Helper T cell (primary cell): ENCODE results near the gene HNRNPU.

- PRO-cap, 2 experiments = no peak in any of the 2 experiments
Observed at GRCh38 chr1:244835996-244836911, 796 bp downstream of the COX20 start.

DNA sequence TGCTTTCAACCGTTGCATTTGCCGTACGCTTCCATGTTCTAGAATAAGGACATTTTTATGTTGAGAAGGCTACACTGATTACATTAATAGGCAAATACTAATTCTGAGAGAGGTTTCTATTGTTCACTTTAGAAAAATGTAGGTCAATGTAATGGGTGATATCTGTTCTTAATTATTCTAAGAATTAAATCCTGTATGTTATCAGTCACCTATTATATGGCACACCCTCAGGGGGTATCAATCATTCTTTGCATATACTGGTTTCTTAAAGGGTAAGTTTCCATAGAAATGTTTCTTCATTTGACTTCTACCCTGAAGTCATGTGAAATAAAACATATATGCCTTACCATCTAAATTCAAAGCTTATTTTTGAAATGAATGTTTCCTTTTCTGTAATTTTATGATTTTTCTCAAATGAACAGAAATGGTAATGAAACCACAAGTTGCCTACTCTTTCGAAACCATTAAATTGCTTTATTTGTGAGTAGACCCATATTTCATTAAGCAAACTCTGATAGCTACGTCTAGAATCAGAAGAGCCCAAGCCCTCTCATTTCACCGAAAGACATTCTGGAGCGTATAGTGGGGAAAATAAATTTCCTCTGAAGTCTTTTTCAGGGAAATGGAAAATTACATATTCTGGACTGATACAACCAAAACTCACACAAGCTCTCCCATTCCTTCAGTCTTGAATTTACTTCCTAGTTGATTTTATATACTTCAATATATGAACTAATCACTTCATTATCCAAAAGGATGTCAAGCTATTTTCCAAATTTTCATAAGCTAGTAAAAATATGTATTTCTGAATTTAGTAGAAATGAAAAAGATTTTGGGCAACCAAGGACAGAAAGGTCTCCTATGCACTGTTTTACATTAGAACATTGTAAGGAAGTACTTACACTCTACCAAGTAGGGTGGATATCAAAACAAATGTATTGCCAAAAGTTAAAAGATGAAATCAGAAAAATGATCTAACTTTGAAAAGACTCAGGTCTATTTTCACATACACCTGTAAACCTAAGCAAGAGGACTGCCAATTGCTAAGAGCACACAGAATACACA, 12.4 kb downstream of the COX20 start:
- PRO-cap, 2 experiments = no peak in any of the 2 experiments

DNA sequence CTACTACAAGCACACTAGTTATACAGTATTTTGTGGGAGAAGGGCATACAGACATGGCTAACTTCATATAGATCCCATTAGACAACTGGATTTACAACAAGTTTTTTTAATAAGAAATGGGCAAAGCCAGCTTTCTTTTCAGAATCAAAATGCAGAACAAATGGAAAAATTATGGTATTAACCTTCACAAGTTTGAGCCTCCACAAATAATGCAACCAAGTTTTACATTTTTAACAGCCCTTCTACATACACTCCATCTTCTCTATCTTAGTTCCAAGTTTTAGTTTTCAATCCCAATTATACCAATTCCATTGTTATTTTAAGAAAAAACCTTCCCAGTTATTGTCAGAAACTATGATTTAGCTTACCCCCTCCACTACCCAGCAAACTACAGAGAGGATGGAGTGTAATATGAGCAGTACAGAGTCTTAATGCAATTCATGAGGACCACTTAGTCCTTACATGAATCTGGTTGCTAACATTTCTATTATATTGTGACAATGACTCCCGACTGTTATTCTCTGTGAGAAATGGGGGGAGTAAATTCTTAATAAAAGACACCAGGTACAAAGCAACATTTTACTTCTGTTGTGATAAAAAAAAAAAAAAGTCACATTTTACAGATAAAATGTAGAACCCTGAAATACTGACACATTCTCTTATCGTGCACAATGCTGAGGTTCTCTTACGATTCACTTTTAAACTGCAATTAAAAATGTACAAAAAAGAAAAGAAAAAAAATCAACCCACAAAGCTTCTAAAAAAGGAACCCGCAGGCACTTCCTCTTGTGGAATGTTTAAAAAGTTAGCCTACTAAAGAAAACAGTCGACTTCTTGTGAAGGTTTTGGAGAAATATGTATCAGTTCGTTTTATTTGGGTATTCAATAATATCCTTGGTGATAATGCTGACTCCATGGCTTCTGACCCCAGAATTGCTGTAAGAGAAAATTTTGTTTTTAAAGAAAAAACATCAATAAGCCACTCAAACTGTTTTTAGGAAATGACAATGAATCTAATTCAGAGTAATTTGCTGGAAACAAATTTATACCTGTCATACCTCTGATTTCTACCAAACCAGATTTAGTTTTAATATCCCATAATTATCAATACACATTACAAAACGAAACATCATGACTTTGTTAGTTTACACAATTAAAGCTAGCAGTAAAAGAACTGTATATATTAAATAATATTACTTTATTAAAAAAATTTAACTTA, 10.4 kb downstream of the HNRNPU start:
- PRO-cap, 2 experiments = no peak in any of the 2 experiments

DNA sequence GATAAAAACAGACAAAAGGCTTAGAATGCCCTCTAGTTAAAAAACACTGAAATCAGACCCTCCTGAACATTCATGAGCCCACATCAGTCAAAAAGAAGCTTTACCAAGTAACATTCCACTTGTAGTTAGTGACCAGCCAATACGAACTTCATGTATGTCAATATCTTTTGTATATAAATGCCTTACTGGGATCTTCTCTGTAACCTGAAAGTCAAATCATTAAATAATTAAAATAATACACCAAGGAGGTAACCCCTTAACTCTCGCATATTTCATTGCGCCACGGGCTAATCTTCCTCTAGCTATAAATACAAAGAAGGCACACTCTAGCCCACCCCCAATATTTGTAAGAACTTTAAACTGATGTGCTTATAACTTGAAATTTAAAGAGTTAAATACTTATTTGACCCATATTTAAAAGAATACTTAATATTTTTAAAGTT, 5.2 kb downstream of the HNRNPU start:
- PRO-cap, 2 experiments = no peak in any of the 2 experiments

DNA sequence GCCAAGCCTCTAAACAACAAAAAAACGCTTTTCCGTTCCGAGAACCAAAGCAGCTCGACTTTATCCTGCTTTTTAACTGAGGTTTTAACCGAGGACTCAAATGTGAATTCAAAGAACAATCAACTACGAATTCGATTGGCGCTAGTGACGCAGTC, 1.7 kb downstream of the HNRNPU start:
- PRO-cap, 2 experiments = peak in 2 of 2 experiments; most common minus-strand start position 74 of the sequence (in 1)

DNA sequence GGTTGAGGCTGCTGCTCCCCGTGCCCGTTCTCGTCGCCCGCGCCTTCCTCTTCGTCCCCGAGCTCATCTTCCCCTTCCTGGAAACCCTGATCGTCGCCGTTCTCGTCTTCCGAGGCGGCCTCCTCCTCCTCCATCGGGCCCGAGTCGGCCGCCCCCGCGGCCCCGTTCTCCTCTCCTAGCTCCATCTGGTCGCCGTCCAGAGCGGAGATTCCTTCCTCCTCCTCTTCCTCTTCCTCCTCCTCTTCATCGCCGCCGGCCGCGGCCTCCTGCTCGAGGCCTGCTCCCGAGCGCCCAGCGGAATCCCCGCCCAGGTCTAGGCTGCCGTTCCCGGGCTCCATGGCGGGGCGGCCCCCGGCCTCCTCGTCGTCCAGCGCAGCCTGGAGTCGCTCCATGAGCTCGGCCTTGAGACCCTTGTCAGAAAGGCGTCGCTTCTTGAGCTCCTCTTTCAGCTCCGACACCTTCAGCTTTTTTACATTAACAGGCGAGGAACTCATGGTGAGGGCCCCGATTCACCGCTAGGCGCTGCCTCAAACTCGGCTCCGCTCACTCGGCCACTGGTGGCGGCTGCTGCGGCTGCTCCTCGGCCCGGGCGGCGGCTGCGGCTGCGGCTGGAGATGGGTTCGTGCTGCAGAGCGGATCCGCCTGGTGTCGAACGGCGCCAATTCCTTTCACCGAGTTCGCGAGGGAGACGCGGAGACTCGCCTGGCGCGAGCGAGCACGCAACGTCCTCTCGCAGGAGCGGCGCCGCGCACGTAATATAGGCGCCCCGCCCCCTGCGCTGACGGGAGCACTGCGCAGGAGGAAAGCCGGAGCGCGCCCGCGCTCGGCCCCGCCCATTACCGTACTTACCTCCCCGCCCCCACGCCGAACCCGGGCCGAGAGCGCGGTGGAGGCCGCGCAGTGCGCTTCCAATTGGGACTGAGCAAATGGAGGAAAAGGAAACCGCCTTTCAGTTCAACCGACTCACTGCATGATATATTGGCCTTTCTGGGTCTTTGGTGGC, at the start of gene HNRNPU:
TSS of gene HNRNPU (minus strand) at position 730 of the 1,003 bp plus-strand sequence.
- PRO-cap, 2 experiments = peak in 2 of 2 experiments; most common plus-strand start position 878 of the sequence (in 2); most common minus-strand start position 670 of the sequence (in 2)

DNA sequence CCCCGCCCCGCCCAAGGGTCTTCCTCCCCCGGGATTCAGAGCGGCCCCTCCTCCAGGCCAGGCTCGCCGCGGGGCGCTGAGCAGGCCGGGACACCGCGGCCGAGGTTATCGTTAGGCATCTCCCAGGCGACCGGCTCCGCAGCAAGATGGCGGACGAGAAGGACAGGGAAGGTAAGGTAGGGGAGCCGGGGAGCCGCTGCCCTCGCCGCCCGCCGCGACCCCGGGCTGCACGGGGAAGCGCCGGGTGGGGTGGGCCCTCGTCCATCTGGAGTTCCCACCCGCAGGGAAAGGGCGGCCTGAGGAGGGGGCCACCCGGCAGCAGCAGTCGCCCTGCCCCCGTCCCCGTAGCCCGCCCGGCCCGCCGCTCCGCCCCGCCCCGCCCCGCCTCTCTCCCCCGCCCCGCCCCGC, 795 bp downstream of the EFCAB2 start:
- PRO-cap, 2 experiments = peak in 2 of 2 experiments; most common plus-strand start position 144 of the sequence (in 2); most common minus-strand start position 148 of the sequence (in 2)

GRCh38 chr1:245153137-245154146, 1.3 kb upstream of the KIF26B start:
- PRO-cap, 2 experiments = no peak in any of the 2 experiments

- PRO-cap, 2 experiments = no peak in any of the 2 experiments
Observed at GRCh38 chr1:245168049-245168577, 13.3 kb downstream of the KIF26B start.

DNA sequence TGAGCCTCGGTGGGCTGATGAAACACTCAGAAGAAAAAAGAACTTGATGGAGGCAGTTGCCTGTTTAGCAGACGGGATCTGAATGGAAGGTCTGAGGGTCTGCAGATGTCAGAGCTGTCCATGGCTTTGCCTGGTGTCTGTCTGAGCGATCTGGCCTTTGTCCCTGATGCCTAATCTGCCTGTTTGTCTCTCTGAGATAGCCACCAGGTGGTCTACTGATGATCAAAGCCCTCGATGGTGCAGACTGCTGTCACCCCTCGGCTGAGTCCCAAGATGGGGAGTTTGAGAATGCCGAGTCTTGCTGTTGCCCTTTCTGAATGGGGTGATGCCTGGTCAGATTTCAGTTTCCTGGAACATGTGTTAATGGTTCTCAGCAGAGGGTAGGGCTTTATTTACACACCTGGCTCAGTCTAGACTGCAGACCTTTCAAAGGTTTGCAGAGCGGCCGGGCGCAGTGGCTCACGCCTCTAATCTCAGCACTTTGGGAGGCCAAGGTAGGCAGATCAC, 90.3 kb downstream of the KIF26B start:
- PRO-cap, 2 experiments = no peak in any of the 2 experiments

GRCh38 chr1:245510593-245511206, 355.9 kb downstream of the KIF26B start:
- PRO-cap, 2 experiments = no peak in any of the 2 experiments

GRCh38 chr1:245599300-245599673, 444.5 kb downstream of the KIF26B start:
- PRO-cap, 2 experiments = no peak in any of the 2 experiments

GRCh38 chr1:245857706-245858879, 649.0 kb downstream of the SMYD3 start:
- PRO-cap, 2 experiments = no peak in any of the 2 experiments

DNA sequence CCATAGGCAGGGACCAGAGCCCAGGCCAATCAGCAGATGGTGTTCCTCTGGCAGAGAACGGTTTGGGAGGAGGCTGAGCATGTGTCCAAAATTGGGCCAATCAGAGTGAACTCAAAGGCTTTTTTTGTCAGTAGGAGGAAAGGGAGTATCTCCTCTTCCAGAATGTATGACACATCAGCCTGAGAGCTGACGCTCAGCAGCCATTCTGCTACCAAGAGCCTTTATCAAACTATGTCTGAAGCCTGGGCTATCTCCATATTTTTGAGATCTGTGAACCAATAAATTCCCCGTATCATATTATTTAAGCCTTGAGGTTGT, 518.4 kb downstream of the SMYD3 start:
- PRO-cap, 2 experiments = no peak in any of the 2 experiments

- PRO-cap, 2 experiments = no peak in any of the 2 experiments
Observed at GRCh38 chr1:246064190-246065268, 442.6 kb downstream of the SMYD3 start.

DNA sequence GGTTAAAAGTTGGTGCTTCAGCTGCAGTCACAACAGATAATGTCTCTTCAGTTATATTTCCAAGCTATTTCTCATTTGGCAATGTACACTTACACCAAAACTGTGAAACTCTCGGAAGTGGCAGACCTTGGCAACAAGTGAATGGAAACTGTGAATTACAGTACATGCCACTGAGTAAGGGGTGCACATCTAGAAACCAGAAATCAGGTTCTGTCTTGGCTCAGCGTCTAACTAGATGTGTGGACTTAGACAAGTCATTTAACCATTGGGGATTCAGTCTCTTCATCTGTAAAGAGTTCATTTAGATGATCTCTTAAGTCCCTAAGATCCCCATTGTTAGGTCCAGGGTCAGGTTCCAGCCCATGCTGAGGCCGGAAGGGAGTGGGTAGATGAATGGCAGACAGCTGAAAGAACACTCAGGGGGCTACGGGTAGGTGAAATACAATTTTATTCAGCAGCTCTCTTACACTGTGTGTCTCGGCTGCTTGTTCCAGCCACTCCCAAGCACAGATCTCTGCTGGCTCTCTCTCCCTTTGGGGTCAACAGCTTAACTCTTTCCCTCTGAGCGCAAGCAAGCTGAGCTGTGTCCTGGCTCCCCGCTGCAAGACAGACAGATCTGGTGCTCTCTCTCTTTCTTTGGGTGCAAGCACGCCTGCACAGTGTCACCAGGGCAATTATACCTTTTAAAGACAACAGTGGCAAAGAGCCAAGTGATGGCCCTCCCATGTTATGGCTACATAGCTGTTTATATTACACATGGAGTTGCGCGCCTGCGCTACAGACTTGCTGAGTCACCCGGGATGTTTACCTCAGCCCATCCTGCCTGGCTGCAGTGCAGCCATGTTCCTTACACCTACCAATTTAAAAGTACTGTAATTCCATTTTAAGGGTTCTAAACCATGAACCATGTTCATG, 396.8 kb downstream of the SMYD3 start:
- PRO-cap, 2 experiments = no peak in any of the 2 experiments

GRCh38 chr1:246120485-246121237, 386.4 kb downstream of the SMYD3 start:
- PRO-cap, 2 experiments = no peak in any of the 2 experiments

DNA sequence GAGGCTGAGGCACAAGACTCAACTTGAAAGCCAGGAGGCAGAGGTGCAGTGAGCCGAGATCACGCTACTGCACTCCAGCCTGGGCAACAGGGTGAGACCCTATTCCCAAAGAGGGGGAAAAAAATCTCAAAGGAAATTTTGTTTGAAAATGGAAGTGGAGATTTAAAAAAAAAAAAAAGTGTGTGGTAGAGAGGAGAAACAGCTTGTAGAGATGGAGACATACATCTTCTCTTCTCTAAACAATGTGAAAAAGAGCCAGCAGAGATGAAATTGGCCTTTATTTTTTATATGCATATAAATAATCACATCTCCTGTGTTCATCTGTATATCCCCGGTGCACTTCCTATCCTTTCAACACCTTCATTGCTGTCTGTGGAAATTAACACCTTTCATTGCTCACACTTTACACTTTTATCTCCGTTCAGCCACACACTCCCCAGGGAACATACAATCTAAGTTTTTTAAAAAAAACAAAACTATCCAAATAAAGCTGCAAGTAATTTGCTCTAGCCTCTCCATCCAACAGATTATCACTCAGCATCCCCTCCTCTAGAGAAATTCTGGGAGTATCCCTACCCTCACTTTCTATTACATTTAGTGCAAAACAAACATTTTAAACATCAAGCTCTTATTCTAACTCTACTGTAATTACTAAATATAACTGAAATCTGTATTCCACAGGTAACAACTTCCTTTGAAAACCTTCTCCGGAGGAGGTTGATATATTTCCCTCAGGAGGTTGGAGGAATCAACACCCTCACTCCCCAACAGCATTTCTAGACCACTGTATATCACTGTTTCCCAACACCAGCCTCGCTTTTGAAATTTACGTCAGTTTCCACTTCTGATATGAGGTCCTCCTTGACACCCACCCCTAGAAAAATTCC, 184.6 kb downstream of the SMYD3 start:
- PRO-cap, 2 experiments = no peak in any of the 2 experiments

- PRO-cap, 2 experiments = no peak in any of the 2 experiments
Observed at GRCh38 chr1:246324632-246325307, 182.3 kb downstream of the SMYD3 start.

GRCh38 chr1:246569450-246570461, 3.5 kb downstream of the CNST start:
- PRO-cap, 2 experiments = peak in 2 of 2 experiments; most common plus-strand start chr1:246569853 (in 2); most common minus-strand start chr1:246569778 (in 2)